Measurements from ENCODE around the genes TRMT1, NACC1 and NANOS3.

- PRO-cap = bidirectional peak, plus-strand start at chr19:12985442, minus-strand start at chr19:12985251
Measured at GRCh38 chr19:12984964-12985676, 10.2 kb upstream of the NFIX start.

GRCh38 chr19:13013634-13014547 lies 18.6 kb downstream of the NFIX start:
- PRO-cap = no peak

- PRO-cap = no peak
Measured at GRCh38 chr19:13021208-13021869, 26.1 kb downstream of the NFIX start.

- PRO-cap = no peak
Measured at GRCh38 chr19:13031380-13032688, 36.6 kb downstream of the NFIX start.

GRCh38 chr19:13034024-13034667 lies 38.9 kb downstream of the NFIX start:
- PRO-cap = no peak

DNA sequence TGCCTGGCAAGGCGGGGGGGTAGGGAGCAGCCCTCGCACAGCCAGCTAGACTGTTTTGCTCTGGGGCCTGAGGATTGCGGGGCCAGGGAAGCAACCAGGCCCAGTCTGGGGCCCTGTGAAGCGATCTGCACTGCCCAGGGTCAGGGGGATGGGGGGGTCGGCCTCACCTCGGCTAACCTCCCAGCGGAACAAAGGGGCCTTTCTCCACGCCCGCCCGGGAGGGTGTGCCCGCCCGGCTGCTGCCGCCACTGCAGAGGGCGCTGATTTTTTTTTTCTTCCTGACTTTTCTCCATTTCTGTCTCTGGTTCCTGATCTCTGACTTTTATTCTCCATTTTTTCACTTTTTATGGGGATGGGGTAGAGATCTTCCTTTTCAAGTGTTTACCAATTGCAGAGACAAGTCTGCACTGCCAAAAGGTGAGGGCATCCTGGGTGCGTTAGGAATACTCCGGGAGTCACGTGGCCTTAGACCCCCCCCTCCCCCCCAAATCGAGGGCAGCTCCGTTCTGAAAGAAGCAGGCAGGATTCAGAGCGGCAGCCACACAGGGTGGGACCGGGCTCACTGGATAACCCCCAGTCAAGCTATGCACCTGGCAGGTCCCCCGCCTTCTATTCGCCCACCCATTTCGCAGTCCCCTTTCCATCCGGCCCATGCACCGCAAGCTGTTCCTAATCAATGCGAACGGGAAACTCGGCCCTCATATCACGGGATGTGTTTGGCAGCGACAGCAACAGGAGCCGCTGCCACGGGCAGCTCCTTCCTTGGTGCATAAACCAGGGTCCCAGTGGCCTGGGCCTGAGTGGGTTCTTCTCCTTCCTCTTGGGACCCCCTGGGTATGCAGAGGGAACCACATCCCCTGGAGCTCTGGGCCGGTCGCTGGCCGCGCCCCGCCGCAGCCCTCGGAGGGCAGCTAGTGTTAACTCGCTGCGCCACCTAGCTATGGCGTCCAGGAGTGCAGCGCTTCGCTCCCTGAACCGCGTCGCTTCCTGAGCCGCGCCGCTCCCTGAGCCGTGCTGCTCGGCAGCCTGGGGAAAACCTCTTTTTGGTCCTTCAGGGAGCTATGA lies 41.7 kb downstream of the LYL1 start:
- PRO-cap = no peak

GRCh38 chr19:13076266-13076702 lies 26.4 kb downstream of the LYL1 start:
- PRO-cap = no peak

- PRO-cap = no peak
Measured at GRCh38 chr19:13095296-13096077, 7.2 kb downstream of the LYL1 start.

GRCh38 chr19:13116589-13117155 lies at the start of gene TRMT1:
Gene TRMT1, minus strand, starts transcription at chr19:13116740.
- PRO-cap = bidirectional peak, plus-strand start at chr19:13116804, minus-strand start at chr19:13116736

DNA sequence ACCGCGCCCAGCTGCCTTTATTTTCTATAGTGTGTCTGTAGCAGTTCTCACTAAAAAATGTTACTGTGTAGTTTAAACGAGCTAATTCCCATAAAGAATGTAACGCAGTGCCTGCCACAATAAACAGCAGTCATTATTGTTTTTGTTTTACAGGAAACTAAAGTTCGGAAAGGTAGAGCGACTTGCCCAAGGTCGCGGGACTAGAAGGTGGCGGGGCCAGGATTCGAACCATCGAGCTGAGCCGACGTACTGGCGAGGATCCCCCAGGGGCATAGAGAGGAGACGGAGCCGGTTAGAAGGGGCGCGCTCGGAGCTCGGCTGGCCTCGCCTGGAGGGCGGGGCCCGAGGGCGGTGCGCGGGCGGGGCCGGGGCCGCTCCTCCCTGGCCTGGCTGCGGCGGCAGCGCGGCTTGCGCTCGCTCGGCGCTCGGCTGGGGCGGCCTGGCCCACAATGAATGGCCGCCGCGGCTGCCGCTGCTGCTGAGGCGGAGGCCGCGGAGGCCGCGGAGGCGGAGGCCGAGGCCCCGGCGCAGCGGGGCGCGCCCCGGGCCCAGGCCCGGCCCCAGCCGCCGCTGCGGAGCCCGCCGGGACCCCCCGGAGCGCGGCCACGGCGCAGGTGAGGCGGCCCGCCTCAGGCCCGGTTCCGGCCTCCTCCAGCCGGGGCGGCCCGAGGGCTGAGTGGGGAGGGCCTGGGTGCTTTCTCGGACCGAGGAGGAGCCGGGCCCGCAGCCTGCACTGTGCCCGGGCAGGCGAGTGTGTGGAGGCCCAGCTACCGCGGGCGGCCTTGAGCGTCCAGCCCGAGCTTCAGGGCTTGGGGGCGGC lies at the start of gene NACC1:
NACC1 (plus strand) TSS at position 424 of the 820 bp plus-strand sequence.
- PRO-cap = unidirectional peak, plus-strand start at position 449 of the sequence

GRCh38 chr19:13281601-13282500 lies 131.6 kb downstream of the IER2 start:
- PRO-cap = no peak

DNA sequence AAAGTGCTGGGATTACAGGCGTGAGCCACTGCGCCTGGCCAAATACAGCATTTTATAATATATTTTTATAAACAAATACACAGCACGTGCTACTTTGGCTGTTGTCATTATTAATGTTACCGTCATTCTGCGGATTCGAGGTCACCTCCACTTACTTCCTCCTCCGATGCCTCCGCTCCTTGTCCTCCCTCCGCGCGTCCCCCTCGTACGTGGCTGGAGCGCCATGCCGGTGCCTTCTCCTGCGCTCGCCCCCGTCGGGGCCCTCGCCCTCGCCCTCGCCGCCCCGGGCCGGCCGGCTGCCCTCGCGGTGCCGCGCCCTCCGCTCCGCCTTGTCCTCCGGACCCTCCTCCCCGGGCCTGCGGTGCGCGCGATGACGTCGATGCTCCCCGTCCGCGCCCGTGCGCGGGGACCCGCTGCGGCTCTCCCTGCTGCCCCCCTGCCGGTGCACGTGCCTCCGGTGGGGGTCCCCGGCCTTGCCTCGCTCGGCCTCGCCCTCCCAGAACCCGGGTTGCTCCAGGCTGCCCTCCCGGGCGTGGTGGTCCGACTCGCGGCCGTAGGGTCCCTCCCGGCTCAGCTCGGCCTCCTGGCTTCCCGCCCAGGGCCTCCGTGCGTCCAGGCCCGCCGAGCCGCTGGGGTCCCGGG lies 148.3 kb downstream of the IER2 start:
- PRO-cap = no peak

GRCh38 chr19:13359798-13360236 lies 146.5 kb downstream of the CACNA1A start:
- PRO-cap = no peak

DNA sequence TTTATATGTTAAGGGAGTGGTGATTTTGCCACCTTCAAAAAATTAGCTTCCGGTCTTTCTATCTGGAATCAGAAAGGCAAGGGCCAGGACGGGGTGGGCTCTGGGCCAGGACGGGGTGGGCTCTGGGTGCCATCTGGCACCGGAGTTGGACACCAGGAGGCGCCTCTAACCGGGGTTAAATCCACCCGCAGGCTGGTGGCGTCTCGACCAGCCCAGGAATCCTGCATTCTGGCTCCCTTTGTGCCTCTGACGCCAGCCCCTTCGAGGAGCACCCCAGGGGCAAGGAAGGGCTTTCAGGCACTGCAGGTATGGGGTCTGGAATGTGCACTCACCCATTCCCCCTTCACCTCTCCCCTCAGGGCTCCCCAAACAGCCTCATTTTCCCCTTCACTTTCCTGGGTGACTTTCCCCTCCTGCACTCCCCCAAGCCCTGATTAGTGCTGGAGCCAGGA lies 10.3 kb upstream of the ZSWIM4 start:
- PRO-cap = bidirectional peak, plus-strand start at position 226 of the sequence, minus-strand start at position 230 of the sequence

DNA sequence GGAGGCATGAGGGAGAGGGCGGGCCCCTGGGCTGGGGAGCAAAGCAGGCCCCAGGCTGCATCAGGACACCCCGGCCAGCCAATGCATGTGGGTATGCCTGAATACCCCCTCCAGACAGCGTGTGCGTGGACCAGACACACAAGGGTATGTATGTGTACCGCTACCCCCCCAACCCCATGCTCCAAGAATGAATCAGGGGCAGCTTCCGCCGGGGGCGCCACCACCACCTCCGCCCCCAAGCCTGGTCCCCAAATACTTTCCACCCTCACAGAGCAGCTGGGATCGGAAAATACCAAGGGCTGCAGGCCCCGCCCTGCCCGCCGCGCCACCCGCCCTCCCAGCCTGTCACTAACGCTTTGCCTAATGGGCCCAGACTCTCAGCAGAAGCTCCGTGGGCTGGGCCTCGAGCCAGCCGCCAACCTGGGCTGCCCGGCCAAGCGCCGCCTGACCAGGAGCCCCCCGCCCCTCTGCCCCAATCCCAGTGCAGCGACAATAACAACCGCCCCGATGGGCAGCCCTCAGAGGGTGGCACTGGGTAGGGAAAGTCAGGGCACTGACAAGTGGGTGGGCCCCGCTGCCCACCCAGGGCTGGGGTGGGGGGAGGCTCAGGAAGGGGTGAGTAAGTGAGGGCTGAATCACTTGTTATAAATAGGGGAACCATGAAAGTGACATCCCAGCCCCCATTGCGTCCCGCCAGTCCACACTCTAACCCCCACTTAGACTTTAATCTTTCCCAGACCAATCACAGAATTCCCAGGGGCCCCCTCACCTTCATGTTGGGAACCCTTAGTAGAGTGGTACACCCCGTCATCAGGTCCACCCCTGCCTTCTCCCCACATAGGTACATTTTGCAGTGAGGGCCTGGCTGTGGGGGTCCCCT lies 37.2 kb upstream of the NANOS3 start:
- PRO-cap = bidirectional peak, plus-strand start at position 372 of the sequence, minus-strand start at position 189 of the sequence

DNA sequence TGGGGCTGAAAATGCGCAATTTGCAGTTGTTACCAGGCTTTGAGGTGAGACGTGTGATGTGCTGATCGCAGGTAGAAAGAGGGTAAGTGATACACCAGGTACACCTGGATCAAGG lies 30.6 kb upstream of the NANOS3 start:
- PRO-cap = no peak

DNA sequence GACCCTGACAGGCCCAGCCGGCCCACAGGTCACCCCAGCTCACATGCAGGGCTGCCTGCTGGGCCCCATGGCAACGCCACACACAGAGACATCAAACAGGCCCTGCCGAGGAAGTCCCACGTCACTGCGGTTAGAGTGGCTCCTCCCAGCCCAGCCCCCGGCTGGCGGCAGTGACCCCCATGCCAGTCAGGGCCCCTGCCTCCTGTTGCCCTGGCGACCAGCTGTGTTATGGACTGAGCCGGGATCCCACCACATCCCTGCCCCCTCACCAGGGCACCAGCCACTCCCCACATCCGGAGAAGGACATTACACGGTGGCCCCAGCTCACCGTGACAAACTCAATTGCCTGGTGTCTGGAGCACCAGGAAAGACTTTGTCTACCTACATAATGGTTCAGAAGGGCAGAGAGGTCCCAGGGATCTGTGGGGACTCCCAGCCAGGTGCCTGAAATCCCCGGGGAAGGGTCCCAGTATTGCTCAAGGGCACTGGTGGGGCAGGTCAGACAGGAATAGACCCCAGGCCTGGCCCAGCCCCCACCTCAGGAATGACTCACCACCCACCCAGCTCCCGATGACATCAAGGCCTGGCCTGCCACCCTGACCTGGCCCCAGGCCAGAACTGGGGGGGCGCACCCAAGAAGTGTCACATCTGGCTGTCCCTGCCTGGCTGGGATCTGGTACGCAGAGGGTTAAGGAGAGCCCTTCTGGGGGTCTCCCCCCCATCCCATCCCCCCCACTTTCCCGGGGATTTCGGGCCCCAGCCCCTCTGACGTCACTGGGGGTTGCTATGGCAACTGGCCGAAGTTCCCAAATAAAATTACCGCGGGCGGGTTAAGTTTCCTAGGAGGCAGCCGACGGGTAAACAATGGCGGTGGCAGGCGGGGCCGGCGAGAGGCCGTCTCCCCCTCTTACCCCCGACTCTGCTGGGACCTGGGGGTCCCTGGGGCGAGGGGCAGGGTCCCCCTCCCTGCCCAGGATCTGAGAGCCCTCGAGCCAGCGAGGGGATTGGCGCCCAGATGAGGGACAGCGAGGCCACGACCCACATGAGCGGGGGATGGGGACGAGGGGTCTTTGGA lies 30.0 kb upstream of the NANOS3 start:
- PRO-cap = bidirectional peak, plus-strand start at position 384 of the sequence, minus-strand start at position 45 of the sequence; unidirectional peak, plus-strand start at position 834 of the sequence

- PRO-cap = no peak
Measured at GRCh38 chr19:13877003-13877213, at the start of gene NANOS3. Gene NANOS3, plus strand, starts transcription at chr19:13877134.

- PRO-cap = no peak
Measured at GRCh38 chr19:13962022-13963057, 10.0 kb downstream of the DCAF15 start.

GRCh38 chr19:14042516-14043437 lies 11.2 kb downstream of the IL27RA start:
- PRO-cap = no peak